ENCODE measurements around the gene POTEE.

DNA sequence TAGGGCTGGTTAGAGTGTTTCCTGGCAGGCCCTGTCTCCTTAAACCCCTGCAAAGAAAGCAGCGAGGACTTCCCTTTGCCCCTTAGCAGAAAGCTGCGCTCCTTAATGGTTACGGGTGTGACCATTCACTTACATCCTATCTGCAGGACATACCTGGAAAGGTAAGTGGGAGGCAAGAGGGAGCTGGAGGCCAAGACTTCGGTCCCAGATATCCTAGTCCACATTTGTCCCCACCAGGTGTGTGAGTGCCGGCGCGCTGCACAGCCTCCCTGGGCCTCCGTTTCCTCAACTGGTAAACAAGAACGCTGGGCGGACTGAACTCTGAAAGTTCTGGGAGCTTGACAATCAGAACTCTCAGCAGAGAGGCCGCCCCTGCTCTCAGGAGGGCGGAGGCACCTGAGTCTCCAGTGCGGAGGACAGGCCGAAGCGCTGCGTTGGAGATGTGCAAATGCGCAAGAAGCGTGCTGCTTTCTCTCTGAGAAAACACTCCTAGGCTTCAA, 507 bp upstream of the ARHGEF4 start:
- RRBS, 2 experiments: no CpG with 5 or more reads among the region's 18 CpGs

- RRBS, 2 experiments: 82 to 90% methylated on average over 5 of the region's 18 CpGs
These were observed 127.0 kb downstream of the FAM168B start for GRCh38 chr2:130966063-130966909.

GRCh38 chr2:131208841-131210021, at the start of gene POTEE:
POTEE (plus strand) TSS chr2:131209536.
- RRBS, 2 experiments: no CpG with 5 or more reads among the region's 49 CpGs

GRCh38 chr2:131368502-131368896, 4.5 kb upstream of the RAB6D start:
- RRBS, 2 experiments: no CpG with 5 or more reads among the region's 6 CpGs

- RRBS, 2 experiments: no CpG with 5 or more reads among the region's 7 CpGs
These were observed 38.7 kb upstream of the RAB6D start for GRCh38 chr2:131402564-131403197.

DNA sequence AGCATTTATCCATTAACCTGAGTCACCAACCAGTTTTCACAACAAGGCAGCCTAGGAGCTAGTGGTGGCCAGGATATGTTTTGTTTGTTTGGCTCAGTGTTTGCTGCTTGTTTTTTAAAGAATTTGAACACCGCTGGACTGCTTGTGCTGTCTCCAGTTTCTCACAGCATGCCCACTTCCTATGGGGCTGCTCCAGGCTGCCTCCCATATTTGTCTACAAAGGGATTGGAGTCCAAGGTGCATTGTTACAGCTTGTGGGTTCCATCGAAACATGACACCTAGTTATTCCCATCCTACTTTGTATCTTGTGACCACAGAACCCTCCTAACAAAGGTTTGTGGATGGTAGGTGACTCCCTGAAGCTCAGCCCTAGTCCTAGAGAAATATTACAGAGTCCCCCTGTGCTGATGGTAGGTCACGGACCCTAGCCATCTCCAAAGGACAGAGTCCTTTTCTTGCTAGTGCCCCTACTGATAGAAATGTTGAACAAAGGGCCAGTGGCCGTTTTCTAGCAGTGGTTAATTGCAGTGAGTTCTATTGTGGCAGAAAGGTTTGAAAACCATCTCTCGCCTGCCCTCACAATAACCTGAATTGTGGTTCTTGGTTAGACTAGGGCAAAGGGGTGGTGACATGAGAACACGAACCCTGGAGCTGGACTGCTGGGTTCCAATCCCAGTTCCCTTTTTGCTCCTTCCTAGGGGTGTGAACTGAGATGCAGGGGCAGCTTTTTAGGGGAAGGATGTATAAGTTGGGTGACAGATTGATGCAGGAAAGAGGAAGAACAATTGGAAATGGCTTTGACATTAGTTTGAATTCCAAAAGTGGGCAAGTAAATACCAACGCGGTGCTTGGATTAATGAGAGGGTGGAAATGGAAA, 23.4 kb downstream of the GPR39 start:
- RRBS, 2 experiments: no CpG with 5 or more reads among the region's 8 CpGs

- RRBS, 2 experiments: no CpG with 5 or more reads among the region's 15 CpGs
These were observed 113.2 kb downstream of the GPR39 start for GRCh38 chr2:132529525-132530549.

DNA sequence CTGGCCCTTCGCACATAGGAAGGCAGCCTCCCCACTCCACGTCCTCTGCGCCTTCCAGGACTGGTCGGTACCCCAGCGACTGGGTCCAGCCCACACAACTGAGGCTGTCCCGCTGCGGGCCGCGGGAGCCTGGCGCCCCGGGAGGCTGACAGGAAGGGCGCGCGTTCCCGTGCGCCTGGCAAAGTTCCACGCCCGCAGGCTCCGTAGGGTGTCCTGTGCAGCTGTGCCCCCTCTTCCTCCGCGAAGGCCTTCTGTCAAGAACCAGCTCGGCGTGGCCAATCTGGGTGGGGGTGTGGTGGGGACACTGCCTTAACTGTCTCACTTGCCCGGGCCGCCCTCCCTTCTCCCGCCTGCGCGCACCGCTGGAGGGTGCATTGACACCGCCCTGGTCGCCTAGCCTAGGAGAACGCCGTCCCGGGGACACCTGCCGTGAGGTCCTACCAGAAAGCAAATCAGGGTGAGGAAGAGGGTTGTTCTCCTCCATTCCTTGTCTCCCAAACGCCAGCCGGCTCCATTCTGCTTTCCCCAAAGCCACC, 585 bp upstream of the LYPD1 start:
- RRBS, 2 experiments: 7 to 13% methylated on average over 14 of the region's 37 CpGs

DNA sequence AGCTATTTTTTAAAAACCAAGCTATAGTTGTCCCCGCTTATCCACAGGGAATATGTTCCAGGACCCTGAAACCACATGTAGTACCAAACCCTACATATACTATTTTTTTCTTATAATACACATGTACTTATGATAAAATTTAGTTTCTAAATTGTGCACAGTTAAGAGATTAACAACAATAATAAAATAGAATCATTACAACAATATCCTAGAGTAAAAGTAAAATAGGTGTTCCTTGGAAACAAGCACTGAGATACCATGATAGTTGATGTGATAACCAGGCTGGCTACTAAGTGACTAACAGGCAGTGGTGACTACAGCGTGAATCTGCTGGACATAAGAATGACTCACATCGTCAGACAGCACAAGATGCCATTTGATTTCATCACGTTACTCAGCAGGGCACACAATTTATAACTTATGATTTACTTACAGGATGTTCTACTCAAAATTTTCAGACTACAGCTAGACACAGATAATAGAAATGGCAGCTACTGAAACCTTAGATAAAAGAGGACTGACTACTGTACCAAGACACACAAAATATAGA, 367.3 kb downstream of the NCKAP5 start:
- RRBS, 2 experiments: no CpG with 5 or more reads among the region's 4 CpGs

GRCh38 chr2:133266107-133266560, 302.1 kb downstream of the NCKAP5 start:
- RRBS, 2 experiments: no CpG with 5 or more reads among the region's 30 CpGs

DNA sequence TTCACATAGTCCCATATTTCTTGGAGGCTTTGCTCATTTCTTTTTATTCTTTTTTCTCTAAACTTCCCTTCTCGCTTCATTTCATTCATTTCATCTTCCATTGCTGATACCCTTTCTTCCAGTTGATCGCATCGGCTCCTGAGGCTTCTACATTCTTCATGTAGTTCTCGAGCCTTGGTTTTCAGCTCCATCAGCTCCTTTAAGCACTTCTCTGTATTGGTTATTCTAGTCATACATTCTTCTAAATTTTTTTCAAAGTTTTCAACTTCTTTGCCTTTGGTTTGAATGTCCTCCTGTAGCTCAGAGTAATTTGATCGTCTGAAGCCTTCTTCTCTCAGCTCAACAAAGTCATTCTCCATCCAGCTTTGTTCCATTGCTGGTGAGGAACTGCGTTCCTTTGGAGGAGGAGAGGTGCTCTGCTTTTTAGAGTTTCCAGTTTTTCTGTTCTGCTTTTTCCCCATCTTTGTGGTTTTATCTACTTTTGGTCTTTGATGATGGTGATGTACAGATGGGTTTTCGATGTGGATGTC, 98.5 kb downstream of the NCKAP5 start:
- RRBS, 2 experiments: no CpG with 5 or more reads among the region's 7 CpGs

DNA sequence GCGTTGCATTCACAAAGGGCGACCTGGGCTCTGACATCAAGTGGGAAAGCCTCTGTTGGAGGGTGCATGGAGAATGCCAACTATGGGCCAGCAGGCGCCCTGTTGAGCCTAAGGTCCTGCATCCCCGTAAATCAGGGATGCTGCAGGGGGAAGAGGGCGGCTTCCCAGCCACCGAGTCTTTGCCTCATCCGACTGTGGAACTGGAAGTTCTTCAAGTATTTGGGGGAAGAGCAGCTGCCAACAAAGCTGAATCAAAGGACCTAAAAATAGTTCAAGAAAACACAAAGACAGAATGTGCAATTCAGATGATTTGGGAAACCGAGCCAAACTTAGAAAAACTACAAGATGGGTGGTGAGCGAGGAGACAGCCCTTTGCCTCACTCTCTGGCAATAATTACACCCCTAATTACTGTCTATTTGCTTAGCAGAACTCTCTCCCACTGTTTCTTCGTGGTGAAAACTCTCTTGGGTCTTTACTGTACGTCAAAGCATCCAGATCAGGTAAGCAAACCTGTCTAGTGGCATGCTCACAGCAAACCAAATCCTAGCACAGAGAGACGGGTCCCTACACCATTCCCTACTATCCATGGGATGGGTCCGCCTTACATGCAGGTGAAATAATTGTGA, 281.0 kb upstream of the MGAT5 start:
- RRBS, 2 experiments: no CpG with 5 or more reads among the region's 13 CpGs

GRCh38 chr2:134205141-134205970, 48.5 kb upstream of the MGAT5 start:
- RRBS, 2 experiments: no CpG with 5 or more reads among the region's 8 CpGs

GRCh38 chr2:134217411-134218415, 36.2 kb upstream of the MGAT5 start:
- RRBS, 2 experiments: no CpG with 5 or more reads among the region's 4 CpGs

DNA sequence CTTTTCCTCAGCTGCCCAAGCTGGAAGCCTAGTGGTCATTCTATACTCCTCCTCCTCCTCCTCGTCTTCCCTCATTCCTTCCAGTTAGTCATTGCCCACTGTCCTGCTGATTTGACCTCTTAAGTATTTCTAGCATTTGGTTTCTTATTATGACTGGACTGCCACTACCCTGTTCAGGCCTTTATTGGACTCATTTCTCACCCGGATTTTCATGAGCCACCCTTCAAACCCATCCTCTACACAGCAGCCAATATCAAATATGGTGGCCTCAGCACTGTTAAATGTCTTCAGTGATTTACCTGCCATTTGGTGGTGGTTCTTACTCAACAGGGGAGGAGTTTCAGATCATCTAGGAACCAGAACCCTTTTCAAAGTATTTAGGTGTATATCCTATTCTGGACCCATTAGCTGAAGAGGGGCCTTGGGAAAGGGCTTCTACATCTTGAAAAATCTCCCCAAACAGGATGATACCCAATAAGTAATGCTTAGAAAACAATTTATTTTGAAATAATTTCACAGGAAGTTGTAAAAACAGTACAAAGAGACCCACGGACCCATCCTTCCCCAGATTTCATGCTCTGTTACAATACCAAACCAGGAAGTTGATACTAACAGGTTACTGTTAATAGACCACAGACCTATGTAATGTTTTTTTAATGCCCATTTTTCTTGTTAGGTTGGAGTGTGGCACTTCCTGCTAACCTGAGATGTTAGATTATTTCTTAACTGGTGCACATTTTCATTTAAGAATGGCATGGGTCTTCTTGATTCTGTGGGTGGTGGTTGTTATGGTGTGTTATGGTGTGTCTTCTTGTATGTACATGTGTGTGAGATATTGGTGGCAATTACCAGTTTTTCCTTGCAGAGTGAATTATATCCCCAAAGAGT, 21.6 kb upstream of the MGAT5 start:
- RRBS, 2 experiments: no CpG with 5 or more reads among the region's 3 CpGs

DNA sequence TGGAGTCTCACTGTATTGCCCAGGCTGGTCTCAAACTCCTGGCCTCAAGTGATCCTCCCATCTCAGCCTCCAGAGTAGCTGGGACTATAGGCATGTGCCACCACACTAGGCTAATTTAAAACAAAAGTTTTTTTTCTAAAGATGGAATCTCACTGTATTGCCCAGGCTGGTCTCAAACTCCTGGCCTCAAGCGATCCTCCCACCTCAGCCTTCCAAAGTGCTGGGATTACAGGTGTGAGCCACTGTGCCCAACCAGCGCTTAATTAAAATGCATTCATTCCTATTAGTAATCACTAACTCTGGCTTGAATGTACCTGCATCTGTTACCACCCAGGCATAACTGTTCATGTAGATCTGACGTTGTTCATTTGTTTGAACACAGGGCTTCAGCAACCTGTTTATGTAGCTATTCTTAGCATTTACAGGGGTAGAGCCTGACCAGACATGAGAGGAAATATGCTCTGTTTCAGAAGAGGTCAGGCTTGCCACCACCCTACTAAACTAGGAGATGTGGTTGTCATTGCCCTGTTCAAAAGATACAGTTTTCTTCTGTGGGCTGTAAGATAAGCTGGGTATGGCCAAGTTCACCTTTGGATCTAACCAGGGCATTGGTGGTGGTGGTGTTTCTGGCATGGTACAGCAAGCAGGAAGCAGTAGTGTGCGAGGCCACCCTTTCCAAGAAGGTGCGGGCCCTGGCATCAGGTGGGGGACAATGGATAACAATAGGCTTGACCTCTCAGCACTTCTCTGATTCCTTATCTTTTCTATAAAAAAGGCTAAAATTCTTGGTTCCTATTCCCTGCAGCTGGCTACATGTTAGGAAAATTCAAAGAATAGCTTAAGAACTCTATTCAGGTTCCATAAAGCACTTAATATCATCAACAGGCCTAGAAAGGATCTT, 8.8 kb downstream of the MGAT5 start:
- RRBS, 2 experiments: no CpG with 5 or more reads among the region's 5 CpGs

DNA sequence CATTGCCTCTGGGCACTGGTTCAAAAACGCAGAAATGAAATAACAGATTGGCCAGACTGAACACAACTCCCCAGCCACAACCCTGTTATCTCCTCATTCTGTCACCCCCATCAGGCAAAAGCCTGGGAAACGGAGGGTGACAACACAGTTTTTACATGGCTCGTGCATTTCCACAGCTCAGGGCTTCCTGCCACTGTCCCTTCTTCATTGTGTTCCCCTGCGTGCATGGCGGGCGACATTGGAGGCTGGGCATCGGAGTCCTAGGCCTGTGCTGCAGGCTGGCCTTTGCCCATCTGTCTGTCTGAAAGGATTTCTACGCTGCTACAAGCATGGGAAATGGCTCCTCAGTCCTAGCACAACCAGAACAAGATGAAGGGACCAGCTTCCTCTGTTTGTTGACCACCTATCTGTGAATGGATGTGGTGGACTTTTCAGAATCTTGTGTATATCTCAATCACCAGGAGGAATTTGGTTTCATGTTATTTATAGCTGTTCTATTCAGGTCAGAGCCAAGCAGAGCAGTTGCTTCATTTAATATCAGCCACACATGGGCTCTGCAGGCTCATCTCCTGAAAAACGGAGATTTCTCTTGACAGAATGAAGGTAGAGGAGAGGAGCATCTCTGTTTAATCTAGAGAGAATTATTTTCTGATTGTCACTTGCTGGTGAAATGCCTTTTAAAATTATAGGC, 107.1 kb downstream of the MGAT5 start:
- RRBS, 2 experiments: no CpG with 5 or more reads among the region's 9 CpGs

DNA sequence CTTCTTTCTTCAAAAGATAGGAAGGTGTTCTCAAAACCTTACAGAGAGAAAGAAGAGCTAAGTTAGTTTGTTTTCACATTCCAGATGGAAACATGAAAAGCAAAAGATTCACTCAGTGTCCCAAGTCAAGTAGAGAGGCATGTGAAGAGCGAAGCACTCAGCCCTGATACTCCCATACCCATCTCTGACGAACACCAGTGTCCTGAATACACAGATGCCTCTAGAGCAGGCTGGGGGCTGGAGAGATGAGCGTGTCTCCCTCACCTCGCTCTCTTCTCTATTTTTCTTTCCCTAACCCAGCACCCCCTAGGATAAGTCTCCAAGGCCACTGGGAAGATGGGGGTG, 227.8 kb downstream of the TMEM163 start:
- RRBS, 2 experiments: no CpG with 5 or more reads among the region's 4 CpGs

- RRBS, 2 experiments: no CpG with 5 or more reads among the region's 2 CpGs
These were observed 26.8 kb upstream of the TMEM163 start for GRCh38 chr2:134745637-134745989.

DNA sequence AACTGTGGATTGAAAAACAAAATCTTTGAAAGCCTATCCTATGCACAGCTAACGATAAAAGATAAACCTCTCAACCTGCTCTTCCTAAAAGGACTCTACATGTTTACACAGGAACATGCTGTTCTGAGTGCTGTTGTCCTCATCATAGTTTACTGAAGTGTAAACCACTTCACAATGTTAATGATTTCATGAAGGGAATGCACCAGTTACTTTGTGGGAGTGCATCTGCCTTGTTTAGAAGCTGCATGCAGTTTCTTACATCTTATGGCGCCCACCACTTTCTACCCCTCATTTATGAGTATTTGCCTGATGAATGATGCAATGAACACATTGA, 1.3 kb downstream of the ACMSD start:
- RRBS, 2 experiments: no CpG with 5 or more reads among the region's 2 CpGs